HGPS cell (cell line): ENCODE measurements around a stretch of chr14.

GRCh38 chr14:98932040-98932484, 339.9 kb downstream of the BCL11B start:
- RRBS: no CpG with 5 or more reads among the region's 9 CpGs

GRCh38 chr14:99075961-99076394, 196.0 kb downstream of the BCL11B start:
- RRBS: no CpG with 5 or more reads among the region's 5 CpGs

DNA sequence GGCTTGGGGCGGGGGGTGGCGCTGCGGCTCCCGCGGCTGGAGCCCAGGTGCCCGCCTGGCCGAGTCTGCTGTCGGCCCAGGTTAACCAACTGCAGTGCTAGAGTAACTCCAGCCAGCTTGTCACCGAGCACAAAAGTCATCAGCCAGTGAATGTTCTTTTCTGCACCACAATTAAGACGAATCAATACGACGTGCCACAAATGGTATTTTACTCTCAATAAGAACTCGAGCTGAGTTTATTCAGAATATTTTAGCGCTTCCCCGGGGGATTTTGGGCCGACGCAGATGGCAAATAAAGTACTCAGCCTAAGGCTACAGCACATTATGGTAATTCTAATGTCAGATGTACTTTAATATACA, 83.2 kb downstream of the BCL11B start:
- RRBS: no CpG with 5 or more reads among the region's 17 CpGs

- RRBS: 19% methylated on average over 12 of the region's 37 CpGs
Observed at GRCh38 chr14:99231118-99231737, 40.8 kb downstream of the BCL11B start.

DNA sequence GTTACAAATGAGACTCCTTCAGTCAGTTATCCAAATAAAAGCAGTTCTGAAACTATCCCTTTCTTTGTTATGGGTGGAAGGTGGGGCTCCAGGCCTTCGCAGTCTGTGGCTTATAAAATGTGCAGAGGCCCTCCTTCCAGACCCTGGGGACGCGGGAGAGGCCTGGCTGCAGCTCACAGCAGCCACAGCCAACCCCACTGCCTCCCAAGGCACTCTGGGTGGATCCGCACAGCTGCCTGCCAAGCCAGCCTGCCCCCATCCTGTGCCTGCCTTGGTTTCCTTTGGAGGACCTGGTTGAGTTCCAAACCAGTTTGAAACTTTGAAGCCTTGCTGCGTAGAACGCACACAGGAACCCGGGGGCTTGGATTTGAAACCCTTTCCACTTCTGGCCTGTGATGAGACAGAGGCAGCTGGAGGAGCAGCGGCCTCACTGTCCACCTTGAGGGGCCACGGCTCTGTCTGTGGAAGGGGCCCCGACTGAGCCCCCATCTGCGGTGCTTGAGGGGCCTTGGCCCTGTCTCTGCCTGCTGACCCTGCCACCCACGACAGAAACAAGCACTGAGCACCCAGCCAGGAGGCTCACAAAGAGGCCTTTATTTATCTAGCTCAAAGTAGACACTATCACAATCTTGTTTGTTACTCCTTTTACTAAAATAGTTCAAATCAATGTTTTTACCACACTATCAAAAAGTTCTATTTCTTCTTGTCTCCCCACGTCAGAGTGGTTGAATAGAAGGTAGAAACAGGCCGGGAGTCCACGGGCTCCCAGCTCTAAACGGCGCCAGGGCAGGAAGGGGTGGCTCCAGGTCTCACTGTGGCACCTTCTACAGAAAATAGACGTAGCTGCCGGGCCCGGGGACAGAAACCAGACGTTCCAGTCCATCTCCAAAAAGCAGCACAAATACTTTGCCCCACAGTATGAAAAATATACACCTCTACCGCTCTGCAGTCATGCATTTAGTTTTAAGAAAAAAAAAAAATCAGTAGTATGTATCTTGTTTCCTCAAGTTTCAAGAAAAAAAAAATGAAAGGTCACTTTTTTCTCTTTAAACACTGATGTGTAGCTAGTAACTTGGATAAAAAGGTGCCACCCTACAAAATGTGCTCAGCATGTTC, 30.6 kb downstream of the CCNK start:
- RRBS: 45% methylated on average over 6 of the region's 22 CpGs

DNA sequence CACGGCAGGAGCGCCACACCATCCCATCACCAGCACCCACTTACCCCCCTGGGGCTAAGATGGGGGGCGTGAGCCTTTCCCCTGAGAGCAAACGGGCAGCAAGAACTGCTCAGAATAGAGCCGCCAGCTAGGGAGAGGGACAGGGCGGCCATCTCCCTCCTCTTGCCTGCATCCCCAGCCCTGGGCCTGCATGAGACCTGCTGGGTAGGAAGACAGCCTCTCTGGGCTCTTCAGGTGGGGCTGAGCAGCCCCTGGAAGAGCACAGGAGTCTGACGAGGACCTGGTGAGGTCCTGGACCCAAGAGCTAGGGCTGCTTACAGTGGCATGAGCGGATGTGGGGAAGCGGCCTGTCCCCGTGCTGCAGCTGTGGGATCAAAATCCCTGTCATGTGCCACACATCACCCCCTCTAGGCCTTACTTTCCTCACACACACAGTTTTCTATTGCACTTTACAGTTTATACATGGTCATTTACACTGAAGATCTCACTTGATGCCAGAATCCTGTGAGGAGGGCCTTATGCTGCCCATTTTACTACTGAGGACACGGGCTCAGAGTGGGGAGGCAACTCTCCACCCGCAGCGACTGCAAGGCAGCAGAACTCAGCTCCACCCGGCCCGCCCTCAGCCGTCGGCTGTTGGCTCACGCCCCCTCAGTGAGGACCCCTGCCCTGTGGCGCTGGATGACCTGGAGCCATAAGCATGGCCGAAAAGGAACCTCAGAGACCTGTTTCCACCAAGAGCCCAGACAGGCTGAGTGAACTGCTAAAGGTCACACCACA, 32.5 kb downstream of the CCNK start:
- RRBS: no CpG with 5 or more reads among the region's 20 CpGs

- RRBS: no CpG with 5 or more reads among the region's 10 CpGs
Observed at GRCh38 chr14:99612039-99612631, 8.1 kb upstream of the CCDC85C start.

- RRBS: 2% methylated on average over 14 of the region's 68 CpGs
Observed at GRCh38 chr14:99683175-99684137, 642 bp upstream of the CYP46A1 start.

GRCh38 chr14:99768149-99768414, 25.1 kb upstream of the EML1 start:
- RRBS: no CpG with 5 or more reads among the region's 7 CpGs

DNA sequence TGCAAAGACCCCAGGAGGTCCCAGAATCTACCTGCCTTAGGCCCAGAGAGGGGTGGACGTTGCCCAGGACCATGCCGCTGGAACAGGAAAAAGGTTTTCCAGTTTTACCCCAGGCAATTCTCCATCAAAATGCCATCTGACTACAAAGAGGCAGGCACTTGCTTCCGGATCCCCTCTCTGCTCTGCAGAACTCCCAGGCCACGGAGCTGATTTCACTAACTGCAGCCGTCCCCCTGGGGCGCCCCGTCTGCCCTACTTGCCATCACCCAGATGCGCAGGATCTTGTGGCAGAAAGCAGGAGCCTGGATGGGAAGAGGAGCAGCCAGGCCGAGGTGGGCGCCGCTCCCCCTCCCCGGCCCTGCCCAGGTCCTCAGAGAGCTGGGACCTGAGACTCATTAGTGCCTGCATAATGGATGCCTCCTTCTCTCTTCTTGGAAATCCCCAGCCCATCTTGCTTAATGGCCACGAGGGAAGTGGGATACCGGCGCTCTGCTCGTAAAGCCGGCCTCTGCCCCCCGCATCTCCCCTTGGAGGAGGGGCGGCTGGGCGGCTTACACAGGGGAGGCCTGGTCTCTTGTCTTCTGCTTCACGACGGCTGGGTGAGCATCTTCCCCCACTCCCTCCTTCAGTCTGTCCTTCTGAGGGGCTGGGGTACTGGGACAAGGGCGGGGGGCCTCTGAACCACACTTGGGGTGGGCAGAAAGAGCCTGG, 19.6 kb upstream of the EML1 start:
- RRBS: no CpG with 5 or more reads among the region's 23 CpGs

GRCh38 chr14:99908793-99909488, 115.7 kb downstream of the EML1 start:
- RRBS: no CpG with 5 or more reads among the region's 9 CpGs

DNA sequence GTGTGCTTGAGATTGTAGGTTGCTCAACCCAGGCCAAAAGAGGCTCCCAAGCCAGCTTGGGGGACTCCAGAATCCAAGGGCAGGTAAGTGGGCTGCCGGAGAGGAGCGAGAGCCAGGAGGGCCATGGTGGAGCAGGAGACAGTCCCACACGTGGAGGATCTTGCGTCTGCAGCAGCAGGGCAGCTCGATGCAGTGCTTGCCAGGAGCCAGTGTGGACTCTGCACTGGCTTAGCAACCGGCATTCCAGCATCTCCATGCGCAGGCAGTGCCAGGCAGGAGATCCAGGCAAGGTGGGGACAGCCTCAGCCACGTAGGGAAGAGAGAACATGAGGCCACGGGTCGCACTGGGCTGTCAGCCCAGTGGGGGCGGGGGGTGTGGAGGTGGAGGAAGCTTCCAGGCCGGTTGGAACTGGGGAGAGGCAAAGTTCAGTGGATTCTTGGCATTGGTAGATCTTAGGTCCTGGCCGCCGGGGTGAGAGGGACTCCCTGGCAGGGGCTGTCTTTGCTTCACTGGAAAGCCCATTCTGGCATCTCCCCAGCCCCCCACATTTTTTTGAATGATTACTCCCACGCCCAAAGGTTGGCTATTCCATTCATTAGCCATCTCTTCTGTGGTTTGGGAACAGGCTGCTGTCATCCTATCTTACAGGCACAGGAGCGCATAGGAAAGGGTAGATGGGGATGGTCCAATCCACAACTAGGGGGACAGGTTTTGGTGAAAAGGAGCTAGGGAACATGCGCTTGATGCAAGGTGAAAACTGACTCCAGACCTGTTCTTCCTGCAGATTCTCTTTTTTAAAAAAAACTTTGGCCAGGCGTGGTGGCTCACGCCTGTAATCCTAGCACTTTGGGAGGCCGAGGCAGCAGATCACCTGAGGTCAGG, 120.8 kb upstream of the EVL start:
- RRBS: 51% methylated on average over 3 of the region's 20 CpGs

DNA sequence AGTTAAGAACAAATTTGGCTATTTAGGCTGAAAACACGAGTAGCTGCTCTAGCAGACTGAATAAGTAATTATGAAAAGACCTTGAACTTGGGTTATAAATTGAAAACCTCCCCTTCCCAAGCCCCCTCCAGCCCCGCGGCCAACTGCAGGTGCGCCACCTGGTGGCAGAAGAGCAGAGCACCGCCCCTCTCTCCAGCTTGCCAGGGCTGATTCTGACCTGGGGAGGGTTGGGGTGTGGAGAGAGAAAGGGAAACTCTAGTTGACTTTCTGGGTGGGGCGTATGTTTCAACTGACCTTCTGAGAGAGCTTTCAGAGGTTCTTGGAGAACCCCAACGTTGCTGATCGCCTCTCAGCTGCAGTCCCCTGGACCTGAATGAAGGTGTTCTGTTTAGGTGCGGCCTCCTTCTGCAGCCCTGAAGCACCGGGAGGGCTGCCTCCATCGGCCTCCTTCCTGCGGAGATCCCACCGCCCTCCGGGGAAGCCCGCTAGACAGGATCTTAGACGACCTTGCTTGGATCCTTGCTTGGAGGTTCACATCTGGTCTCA, 118.2 kb upstream of the EVL start:
- RRBS: 68% methylated on average over 5 of the region's 16 CpGs

DNA sequence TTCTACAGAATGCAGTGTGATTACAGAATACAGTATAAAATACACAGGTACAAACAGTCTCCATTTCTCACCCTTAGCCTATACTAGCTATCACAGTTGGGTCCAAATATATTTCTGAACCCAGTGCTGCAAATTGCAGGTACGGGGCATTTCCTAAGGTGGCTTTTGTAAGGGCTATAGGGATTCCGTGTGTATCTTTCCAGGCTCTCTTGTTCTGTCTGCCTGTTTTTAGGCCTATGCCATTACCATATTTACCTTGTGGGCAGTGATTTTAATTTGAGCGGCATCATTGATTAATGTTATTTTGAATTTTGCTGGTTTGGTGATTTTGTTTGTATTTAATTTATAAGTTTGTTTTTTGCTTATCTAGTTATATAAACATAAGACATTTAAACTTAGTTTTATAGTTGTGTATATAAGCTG, 84.7 kb upstream of the EVL start:
- RRBS: no CpG with 5 or more reads among the region's 3 CpGs

- RRBS: no CpG with 5 or more reads among the region's 9 CpGs
Observed at GRCh38 chr14:100019085-100019917, 45.9 kb upstream of the EVL start.

DNA sequence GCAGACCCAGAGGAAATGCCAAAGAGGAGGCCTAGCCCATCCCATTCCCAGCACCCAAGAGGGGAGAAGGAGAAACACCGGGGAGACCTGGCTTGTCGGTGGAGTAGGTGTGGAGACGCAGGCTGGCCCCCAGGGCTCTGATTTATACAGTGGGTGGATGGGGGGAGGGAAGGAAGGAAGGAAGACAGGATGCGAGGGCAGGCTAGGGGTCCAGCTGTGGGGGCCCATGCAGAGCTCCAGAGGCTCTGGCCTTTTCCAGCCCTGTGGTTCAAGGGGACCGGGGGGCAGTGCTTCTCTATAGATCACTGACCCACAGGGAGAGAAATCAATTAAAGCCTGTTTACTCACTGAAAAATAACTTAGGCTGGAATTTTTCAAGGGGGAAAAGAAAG, 16.2 kb upstream of the YY1 start:
- RRBS: 66% methylated on average over 2 of the region's 5 CpGs

- RRBS: no CpG with 5 or more reads among the region's 3 CpGs
Observed at GRCh38 chr14:100246747-100247100, 7.8 kb downstream of the YY1 start.

- RRBS: no CpG with 5 or more reads among the region's 2 CpGs
Observed at GRCh38 chr14:100266711-100267136, 27.8 kb downstream of the YY1 start.

DNA sequence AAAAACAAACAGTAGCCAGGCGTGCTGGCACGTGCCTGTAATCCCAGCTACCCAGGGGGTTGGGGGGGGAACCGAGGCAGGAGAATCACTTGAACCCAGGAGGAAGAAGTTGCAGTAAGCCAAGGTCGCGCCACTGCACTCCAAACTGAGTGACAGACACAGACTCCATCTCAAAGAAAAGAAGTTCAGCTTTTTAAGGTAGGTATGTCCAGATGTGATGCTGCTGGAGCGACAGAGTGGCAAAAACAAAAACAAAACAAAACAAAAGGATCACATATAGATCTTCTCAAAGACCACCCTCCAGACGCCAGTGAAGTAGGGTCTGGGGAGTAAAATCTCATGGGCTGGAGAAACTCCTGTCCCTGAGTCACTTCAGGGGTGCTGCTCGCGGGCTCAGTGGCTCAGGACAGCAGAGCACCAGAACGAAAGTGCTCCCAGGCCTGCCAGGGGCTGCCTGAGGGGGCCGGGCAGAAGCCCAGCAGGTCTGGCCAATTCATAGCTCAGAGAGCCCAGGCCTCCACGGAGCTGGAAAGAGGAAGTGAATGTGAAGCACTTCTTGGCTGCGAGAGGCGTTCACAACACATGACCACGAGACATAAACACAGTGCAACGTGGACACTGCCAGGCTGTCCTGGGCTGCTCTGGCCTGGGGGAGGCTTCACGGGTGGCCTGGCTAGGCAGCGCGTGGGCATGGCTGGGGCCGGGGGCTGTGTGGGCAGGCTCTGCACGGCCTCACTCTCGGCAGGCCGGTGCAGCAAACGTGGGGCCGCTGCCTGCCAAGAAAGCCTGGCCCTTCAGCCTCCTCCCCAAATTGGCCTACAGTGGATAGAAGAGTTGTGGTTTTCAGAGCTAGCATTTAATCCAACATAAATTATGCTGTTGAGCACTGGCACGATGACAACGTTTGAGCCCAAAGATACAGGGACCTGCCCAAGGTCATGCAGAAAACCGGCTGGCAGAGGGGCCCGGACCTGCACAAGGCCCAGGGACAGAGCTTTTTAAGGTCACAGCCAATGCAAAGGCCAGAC, 9.0 kb downstream of the SLC25A29 start:
- RRBS: 27% methylated on average over 4 of the region's 29 CpGs

GRCh38 chr14:100408245-100408860, 32.1 kb downstream of the WDR25 start:
- RRBS: no CpG with 5 or more reads among the region's 9 CpGs